Daoy (cell line): ENCODE data around the gene ORAI2.

DNA sequence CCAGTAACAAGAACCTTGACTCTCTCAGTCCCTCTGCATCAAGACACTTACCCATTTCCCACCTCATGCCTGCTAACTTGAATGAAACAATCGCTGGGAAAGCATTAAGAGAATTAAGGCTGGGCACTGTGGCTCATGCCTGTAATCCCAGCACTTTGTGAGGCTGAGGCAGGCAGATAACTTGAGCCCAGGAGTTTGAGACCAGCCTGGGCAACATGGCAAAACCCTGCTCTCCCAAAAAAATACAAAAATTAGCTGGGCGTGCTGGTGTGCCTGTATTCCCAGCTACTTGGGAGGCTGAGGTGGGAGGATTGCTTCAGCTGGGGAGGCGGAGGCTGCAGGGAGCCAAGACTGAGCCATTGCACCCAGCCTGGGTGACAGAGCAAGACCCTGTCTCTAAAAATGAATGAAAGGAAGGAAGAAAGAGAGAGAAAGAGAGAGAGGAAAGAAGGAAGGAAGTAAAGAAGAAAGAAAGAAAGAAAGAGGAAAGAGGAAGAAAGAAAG is 596 bp downstream of the SERPINE1 start:
- RAMPAGE, long total RNA = no peak

- RAMPAGE, long total RNA = no peak
Measured at GRCh38 chr7:101169789-101170317, 4.5 kb upstream of the VGF start.

DNA sequence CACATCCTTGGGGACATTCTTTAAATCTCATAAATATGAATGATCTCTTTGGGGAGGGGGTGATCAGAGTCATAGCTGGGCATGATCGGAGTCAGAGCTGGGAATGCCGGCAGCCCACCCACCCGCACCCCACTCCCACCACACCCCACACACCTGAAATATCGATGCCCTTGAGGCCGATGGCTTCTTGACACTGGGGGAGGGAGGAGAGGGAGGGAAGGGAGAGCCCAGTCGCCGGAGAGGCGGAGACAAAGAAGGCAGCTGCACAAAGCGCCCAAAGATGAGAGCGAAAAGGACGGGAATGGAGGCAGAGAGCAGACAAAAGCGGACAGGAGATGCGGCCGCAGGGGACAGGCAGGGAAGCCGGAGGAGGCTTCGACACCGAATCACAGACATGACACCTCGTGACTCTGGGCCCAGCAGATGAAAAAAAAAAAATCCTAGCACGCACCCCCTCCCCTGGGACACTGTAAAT is 1.1 kb downstream of the NAT16 start:
- RAMPAGE, long total RNA = no peak

GRCh38 chr7:101239070-101240155 is 1.8 kb upstream of the CLDN15 start:
- RAMPAGE, long total RNA = no peak

- RAMPAGE, long total RNA = no peak
Measured at GRCh38 chr7:101401867-101402612, 39.4 kb downstream of the COL26A1 start.

GRCh38 chr7:101718404-101719535 is 89.7 kb upstream of the MYL10 start:
- RAMPAGE, long total RNA = no peak

GRCh38 chr7:101884878-101885569 is 67.6 kb downstream of the CUX1 start:
- RAMPAGE, long total RNA = no peak

DNA sequence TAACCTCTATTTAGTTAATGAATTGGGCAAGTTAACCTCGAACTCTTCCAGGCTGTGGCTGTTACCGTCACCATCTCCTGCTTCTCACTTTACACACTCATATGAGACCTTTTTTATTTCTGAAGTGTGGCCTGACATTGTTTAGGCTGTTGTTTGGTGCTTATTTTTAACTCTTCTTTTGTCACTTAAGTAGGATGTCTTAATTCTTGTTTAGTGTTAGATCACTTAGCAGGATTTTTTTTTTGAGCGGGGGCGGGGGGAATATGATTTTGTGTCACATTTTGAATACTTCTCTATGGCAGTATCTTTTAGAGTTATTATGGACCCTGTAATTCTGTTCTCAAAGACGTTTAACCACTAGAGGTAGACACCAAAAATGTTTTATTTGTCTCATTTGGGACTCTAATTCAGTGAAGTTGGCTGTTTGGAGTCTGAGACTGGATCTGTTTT is 73.4 kb downstream of the CUX1 start:
- RAMPAGE, long total RNA = no peak

DNA sequence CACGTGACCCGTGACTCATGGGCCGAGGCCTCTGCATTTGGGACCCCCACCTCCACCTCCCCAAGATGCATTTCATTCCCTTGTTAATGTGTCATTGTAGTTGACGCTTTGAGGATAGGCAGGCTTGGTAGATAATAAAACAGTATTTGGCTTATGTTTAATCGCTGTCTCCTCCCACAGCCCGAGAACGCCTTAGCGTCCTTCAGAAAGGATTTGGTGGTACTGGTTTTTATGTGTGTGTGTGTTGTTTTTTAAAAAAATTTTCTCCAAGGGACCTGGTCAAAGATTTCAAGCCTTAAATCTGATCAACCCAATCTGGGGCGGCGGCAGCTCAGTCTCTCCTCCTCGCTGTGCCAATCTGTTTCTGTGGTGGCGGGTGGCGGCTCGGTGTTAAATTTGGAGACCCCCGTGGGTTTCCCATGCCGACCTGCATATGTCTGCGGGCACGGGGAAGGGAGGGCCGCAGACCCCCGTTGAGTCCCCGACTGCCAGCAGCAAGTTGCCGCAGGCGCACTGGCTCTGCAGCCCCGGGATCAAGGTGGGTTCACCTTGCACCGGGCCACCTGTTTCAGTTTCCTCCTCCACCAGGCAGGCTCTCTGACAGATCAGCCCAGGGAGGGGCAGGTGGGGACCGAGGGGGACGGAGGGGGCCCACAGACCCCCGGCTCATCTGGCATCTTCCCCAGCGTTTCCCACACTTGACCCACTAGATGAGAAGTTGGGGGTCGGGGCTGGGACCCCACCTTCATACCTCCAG is 95.7 kb downstream of the CUX1 start:
- RAMPAGE, long total RNA = no peak

- RAMPAGE, long total RNA = no peak
Measured at GRCh38 chr7:102032961-102033433, 215.6 kb downstream of the CUX1 start.

- RAMPAGE, long total RNA = no peak
Measured at GRCh38 chr7:102146816-102147584, 139.7 kb upstream of the SH2B2 start.

DNA sequence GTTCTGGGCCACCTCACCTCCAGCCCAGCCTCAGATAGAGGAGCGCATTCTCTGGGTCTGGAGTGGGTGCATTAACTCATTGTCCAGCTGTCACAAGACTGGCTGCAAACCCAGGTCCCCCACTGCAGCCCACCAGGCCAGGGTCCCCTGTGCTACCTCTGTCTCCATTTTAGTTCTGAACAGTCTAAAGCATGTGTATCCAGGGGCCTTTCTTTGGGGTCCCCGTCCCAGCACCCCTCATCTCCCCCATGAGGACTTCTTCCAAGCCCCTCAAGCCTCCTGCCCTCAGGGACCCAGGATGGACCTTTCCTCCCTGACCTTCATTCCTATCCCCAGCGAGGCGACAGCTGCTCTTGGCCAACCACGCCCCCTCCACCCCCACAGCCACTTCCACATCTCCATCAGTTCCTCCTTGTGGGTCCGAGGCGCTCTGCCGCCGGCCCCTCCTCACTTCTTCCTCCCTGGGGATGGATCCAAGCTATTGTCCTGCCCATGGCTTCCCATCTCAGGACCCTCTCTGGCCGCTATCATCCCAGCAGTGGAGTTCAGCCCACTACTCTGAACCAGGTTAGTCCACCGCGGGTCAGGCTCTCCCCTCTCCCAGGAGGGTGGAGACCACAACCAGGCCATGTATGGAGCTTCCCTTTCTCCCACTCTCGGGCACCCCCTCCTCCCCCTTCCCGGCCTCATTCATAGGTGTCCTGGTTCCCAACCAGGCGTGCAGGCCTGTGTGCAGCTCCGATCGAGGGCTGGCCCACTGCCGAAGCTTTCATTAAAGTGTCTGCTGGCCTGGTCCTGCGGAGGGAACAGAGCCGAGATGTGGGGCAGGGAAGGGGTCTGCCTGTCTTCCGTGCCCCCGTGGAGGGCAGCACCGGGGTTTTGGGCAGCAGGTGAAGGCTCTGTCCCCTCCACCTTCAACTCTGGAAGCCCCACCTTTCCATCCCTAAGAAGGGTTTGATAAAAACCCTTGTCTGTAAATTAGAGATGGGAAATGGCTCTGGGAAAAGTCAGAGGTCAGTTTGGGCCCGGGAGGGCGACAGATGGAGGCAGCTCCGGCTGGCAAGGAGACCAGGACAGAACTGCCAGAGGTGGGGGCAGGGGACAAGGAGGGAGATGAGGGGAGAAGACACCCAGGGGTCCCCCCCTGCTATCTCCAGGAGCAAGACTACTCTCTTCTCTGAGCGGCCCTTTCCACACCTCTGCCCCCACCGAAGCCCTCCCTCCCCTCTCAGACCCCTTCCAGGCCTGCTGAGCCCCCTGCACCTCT is 1.5 kb upstream of the SH2B2 start:
- RAMPAGE, long total RNA = no peak

DNA sequence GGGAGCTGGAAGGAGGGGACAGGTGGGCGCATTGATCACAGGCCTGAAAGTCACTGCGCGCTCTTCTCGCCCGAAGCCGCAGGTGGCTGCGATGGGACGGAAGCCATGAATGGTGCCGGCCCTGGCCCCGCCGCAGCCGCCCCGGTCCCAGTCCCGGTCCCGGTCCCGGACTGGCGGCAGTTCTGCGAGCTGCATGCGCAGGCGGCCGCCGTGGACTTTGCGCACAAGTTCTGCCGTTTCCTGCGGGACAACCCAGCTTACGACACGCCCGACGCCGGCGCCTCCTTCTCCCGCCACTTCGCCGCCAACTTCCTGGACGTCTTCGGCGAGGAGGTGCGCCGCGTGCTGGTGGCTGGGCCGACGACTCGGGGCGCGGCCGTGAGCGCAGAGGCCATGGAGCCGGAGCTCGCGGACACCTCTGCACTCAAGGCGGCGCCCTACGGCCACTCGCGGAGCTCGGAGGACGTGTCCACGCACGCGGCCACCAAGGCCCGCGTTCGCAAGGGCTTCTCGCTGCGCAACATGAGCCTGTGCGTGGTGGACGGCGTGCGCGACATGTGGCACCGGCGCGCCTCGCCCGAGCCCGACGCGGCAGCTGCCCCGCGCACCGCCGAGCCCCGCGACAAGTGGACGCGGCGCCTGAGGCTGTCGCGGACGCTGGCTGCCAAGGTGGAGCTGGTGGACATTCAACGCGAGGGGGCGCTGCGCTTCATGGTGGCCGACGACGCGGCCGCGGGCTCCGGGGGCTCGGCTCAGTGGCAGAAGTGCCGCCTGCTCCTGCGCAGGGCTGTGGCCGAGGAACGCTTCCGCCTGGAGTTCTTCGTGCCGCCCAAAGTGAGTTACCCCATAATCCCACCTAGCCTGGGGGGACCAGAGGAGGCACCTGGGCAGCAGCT is 14.0 kb downstream of the SH2B2 start:
- RAMPAGE, long total RNA = no peak

GRCh38 chr7:102329258-102329814 is 26.9 kb downstream of the SPDYE6 start:
- RAMPAGE, long total RNA = no peak

DNA sequence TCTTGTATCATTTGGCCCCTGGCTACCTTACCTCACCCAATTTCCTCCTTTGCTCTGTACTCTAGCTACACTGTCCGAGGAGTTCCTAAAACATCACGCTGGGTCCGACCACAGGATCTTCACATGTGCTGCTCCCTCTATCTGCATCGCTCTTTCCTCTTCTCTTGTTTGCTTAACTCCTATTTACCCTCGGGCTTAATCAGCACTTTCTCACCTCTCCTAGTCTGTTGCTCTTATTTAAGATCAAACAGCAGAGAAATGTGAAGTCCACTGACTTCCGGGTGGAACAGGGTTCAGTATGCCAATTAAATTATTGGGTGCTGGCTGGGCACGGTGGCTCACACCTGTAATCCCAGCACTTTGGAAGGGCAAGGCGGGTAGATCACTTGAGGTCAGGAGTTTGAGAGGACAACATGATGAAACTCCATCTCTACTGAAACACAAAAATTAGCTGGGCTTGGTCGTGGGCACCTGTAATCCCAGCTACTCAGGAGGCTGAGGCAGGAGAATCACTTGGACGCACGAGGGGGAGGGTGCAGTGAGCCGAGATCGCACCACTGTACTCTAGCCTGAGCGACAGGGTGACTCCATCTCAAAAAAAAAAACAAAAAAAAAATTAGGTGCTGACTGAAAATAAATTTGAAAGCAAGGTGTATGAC is 12.3 kb upstream of the PRKRIP1 start:
- RAMPAGE, long total RNA = no peak

DNA sequence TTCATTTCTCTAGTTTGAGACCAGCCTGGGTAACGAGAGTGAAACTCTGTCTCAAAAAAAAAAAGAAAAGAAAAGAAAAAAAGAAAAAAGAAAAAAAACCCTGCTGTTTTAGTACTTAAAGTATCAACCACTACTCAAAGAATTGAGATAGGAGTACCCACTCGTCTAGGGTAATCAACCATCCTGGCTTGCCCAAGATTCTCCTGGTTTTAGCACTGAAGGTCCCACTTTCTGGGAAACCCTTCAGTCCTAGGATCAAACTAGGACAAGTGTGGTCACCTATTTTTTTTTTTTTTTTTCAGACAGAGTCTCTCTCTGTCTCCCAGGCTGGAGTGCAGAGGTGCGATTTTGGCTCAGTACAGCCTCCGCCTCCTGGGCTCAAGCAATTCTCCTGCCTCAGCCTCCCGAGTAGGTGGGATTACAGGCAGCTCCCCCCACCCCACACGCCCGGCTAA is 6.1 kb upstream of the PRKRIP1 start:
- RAMPAGE, long total RNA = no peak

GRCh38 chr7:102396505-102397357 is 568 bp downstream of the PRKRIP1 start:
- RAMPAGE, long total RNA = no peak

DNA sequence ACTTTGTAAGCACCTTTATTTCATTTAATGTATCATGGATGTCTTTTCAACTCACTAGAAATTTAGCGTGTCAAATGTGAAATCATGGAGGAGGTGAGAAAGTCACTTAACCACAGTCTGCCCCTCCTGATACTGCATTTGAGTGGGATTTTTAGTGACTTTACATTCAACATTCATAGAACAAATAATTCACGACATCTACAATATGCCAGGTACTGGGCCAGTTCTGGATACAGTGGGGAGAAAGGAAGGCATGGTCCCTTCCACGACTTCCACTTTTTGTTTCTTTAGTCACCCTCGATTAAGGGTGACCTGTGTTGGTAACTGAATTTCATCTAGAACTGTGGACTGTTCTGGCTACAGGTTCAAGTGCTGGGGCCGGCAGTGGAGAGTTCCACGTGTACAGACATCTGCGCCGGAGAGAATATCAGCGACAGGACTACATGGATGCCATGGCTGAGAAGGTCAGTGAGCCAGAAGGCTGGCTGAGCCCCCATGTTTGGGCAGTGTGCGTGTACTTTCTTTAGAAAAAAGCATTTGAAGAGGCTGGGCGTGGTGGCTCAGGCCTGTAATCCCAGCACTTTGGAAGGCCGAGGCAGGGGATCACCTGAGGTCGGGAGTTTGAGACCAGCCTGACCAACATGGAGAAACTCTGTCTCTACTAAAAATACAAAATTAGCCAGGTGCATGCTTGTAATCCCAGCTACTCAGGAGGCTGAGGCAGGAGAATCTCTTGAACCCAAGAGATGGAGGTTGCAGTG is 3.2 kb downstream of the PRKRIP1 start:
- RAMPAGE, long total RNA = no peak

DNA sequence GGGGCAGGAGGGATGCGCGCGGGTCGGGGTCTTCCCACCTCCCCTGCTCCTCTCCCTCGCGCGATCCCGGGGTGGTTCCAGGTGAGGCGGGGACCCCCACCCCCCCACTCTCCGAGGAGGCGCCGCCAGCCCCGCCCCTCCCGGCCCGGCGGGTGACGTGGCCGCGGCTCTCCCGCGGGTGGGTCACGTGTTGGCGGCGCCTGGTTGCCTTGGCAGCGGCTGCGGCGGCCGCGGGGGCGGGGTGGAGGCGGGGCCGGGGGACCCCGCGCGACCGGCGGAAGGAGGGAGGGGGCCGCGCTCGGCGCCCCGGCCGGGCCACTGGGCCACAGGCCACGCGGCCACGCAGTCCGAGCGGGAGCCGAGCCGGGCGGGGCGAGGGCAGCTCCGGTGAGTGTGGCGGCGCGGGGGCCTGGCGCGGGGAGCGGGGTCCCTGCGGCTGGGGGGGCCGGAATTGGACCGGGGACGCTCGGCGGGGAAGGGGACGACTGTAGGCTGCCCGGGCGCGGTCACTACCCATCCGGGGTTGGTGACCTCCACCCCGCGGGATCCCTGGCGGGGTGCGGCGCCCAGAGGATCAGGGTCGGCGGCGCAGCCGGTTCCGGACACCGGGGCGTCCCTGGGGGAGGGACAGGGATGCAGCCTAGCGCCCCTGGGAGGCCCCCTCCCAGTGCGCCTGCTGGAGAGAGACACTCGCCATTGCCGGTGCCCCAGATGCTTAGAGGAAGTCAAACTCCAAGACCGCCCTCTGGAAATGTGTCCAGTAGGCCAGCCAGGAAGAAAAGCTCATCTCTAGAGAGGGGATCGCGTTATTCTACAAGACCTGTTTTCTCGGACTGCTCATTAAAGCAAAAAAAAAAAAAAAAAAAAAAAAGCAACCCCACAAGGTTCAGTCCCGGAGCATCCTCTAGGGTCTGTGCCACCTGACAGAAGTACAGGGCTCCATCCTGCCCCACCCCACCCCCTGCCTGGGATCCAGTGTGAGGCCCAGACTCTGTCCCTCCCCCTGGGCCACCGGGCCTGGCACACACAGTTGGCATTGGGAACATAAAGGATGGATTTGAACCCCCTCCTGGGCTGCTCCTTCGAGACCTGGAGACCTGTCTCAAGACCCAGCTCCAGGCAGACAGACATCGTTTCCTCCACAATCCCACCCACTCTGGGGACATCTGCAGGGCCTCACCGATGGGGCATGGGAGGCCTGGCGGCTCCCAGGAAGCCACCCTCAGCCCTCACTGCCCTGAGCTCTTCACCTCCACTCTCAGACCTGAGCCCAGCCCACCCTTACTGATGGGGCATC is at the start of gene ORAI2:
Gene ORAI2 (plus strand): TSS at position 301 of the 1,297 bp plus-strand sequence.
- RAMPAGE, long total RNA = no peak

DNA sequence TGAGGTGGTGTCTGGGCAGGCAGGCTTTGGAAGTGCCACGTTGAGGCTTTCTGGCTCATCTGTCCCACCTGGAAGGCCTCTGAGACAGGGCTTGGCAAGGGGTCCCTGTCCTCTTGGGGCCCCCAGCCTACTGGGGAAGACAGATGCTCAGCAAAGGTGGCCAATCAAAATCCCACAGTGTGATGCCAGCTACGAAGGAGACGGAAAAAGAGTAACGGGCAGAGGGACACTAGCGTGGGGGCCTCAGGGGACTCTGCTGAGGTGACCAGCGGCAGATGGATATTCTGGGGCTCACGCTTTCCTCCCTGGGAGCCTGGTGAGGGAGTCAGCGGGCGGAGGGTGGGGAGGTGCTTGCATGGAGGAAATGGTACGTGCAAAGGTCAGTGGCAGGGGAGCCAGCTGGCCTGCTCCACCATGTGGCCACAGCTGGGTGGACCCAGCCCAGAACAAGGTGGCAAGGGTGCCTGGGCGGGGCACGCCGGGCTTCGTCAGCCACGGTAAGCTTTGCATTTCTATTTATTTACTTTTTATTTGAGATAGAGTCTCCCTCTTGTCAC is 5.5 kb downstream of the LRWD1 start:
- RAMPAGE, long total RNA = no peak